Foreskin fibroblast (primary cell): ENCODE measurements around the gene SCO2.

- RRBS = 79% methylated on average over 5 of the region's 44 CpGs
These were observed 11.3 kb upstream of the PIM3 start for GRCh38 chr22:49948907-49949975.

- RRBS = 94% methylated on average over 3 of the region's 24 CpGs
These were observed 4.9 kb upstream of the PIM3 start for GRCh38 chr22:49955448-49956204.

- RRBS = no CpG with 5 or more reads among the region's 31 CpGs
These were observed 7.4 kb downstream of the PIM3 start for GRCh38 chr22:49967698-49968694.

GRCh38 chr22:49970965-49971814, 10.6 kb downstream of the PIM3 start:
- RRBS = no CpG with 5 or more reads among the region's 78 CpGs

DNA sequence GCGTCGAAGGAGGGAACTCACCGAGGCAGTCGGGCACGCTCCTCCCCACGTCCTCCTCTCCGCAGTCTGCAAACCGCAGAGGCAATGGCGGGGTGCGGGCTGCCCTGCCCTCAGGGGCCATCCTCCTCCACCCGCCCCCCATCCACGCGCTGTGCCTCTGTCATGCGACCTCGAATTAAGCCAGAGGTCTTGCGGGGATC, 12.5 kb downstream of the IL17REL start:
- RRBS = no CpG with 5 or more reads among the region's 16 CpGs

DNA sequence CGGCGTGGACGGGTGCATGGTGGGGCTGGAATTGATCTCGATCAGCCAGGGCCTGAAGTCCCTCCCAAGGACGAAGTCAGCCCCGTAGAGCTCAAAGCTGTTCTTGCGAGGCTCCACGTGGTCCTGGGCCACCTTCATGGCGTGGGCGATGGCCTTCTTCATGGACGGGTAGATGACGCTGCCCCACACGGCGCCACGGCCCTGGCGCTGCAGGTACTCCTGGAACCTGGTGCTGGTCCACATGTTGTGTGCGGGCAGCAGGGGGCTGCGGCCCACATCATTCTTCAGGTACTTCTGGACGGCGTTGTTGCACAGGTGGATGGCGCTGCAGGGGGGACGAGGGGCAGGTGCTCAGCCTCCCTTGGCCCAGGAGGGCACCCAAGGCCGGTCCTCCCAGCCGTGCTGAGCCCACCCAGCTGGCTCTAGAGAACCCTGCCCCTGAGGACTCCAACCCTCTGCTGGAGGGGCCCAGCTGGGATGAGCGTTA, 19.3 kb upstream of the IL17REL start:
- RRBS = no CpG with 5 or more reads among the region's 25 CpGs

- RRBS = no CpG with 5 or more reads among the region's 28 CpGs
These were observed 10.5 kb downstream of the MLC1 start for GRCh38 chr22:50074452-50075338.

- RRBS = 4% methylated on average over 35 of the region's 116 CpGs
These were observed 872 bp upstream of the PANX2 start for GRCh38 chr22:50169298-50170419.

DNA sequence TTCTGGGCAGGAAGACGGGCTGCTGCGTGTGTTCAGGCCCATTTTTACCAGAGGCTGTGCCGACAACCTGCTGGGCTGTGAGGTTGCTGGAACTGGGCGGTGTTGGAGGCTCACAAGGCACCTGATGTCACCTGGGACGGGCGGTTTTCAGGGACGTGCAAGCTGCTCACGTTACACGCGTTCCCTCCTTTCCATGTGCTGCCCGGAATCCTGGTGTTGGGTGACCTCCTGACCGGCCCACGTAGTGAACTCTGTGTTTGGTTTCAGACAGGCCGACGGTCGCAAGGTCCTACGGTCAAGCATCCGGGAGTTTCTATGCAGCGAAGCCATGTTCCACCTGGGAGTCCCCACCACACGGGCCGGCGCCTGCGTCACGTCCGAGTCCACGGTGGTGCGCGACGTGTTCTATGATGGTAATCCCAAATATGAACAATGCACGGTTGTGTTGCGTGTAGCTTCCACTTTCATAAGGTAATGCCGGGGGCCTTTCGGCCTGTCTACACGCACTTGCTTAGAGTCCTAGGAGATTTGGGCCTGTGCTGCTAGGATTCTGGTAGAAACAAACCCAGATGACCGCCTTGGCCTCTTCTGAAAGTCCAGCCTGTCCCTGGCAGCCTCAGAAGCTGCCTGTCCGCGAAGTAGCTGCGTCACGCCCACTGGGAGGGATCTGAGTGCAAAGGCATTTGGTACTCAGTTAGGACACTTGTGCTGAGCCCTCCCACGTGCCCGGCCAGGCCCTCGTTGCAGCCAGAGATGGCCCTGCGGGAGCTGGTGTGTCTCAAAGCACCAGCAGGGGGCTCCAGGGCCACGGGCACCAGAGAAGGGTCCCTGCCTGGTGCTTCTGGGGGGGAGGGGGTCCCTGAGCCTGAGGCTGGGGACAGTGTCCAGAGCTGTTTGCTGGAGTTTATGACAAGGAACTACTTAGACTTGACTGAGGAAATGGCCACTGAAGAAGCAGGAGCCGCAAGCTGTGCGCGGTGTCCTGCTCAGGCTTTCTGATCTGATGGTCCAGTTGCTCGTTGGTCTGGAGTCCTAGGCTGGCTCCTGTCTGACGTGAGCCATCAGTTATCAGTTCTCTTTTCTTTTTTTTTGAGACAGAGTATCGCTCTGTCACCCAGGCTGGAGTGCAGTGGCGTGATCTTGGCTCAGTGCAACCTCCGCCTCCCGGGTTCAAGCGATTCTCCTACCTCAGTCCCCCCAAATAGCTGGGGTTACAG, 5.6 kb downstream of the SELENOO start:
- RRBS = 91% methylated on average over 10 of the region's 54 CpGs

DNA sequence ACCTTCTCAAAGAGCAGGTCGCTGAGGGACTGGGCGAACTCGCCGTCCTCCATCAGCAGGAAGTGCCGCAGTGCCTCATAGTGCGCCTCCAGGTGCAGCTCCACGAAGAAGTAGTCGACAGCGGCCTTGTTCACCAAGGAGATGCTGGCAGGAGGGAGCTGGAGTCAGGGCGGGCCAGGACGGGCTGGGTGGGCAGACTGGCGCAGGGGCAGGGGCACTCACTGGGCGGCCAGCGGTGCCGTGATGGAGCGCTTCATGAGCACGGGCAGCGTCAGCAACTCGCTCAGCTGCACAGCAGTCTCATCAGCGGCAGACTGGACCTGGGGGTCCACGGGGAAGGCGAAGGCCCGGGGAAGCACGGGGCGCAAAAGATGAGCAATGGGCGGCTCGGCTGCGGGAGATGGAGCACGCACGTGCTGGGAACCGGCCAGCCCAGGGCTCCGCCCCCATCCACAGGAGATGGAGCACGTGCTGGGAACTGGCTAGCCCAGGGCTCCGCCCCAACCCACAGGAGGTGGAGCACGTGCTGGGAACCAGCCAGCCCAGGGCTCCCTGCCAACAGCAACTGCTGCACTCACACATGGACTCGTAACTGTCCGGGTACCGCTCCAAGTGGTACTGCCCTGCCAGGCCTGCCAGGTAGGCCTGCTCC, 18.4 kb downstream of the SELENOO start:
- RRBS = 42% methylated on average over 7 of the region's 38 CpGs

- RRBS = no CpG with 5 or more reads among the region's 39 CpGs
These were observed 660 bp downstream of the HDAC10 start for GRCh38 chr22:50250190-50251019.

DNA sequence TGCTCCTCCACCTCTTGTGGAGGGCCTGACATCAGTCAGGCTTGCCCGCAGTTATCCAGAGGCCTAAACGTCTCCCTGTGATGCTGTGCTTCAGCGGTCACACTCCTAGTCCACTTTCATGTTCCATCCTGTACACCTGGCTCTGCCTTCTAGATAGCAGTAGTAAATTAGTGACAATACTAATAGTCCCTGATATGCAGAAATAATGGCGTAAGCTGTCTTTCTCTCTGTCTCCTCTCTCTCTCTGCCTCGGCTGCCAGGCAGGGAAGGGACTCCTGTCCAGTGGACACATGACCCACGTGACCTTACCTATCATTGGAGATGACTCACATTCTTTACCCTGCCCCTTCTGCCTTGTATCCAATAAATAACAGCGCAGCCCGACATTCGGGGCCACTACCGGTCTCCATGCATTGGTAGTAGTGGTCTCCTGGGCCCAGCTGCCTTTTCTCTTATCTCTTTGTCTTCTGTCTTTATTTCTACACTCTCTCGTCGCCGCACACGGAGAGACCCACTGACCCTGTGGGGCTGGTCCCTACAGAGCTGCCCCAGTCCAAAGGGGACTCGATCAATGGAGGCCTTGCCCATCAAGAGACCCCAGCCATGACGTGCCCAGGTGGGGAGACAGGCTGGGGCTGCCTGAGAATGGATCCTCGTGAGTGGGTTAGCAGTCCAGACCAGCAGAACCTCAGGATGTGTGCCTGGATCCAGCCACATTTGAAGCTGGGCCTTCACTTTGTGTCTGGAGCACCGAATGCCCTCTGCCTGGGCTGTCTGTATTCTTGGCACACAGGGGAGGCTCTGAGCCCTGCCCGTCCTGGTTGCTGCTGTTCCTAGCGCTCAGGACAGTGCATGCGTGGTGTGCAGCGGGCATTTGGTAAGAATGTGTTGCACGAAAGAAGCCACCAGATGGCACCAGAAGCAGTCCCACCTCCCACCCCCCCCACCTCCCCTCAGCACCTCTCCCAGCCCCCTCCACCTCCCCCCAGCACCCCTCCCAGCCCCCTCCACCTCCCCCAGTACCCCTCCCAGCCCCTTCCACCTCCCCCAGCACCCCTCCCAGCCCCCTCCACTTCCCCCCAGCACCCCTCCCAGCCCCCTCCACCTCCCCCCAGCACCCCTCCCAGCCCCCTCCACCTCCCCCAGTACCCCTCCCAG, 3.9 kb upstream of the MAPK11 start:
- RRBS = no CpG with 5 or more reads among the region's 23 CpGs

DNA sequence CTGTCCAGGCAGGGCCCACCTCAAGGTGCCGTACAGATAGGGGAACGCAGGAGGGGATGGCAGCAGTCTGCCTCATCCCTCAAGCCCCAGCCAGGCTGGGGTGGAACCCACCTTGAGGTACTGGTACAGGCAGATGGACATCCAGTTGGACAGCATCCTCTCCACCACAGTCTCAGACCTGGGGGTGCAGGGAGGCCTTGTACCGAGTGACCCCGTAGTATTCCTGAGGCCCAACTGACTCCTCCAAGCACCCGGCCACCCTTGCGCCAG, 9.6 kb upstream of the MAPK11 start:
- RRBS = no CpG with 5 or more reads among the region's 6 CpGs

GRCh38 chr22:50299073-50300134, 8.0 kb downstream of the PLXNB2 start:
- RRBS = 8% methylated on average over 60 of the region's 99 CpGs

DNA sequence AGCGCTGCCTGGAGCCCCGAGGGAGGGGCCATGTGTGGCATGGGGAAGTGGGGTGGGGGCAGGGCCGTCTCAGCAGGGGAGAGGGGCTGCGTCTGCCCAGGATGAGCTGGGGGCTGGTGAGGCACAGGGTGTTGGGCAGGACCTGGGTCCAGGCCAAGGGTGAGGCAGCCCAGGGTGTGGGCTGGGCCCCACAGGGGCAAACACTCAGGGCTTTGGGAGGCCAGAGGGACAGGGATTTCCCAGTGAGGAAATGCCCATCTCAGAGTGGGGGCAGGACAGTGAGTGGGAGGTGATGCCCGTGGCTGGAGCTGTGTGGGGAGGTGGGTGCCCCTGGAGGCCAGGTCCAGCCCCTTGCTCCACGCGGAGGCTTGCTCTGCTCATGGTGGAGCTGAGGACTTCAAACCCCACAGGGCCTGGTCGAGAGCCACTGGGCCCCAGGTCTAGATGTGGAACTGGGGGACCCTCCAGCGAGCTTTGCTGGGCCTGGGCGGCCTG, 5.3 kb downstream of the PLXNB2 start:
- RRBS = no CpG with 5 or more reads among the region's 10 CpGs

DNA sequence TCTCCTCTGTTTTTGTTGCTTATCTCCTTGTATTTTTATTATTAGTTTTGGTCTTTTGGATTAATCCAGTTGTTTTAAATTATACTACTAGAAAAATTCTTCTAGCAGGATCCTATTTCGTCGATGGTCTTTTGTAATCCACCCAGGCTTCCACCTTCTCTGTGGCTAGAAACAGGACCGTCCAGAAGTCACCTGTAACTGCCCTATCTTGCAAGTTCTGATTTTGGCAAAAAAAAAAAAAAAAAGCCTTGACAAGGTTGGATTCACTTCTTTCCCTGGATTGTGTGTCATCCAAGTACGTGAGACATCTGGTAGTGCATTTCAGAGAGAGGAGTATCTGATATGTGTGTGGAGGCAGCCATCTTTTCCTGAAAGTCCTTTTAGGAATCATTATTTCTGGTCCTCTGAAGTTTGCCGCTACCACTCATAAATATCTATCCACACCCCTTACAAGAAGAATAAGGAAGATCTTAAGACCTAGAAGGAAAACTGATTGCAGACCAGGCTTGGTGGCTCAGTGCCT, 48.7 kb downstream of the PPP6R2 start:
- RRBS = no CpG with 5 or more reads among the region's 5 CpGs

GRCh38 chr22:50446714-50447741, 27.8 kb downstream of the SBF1 start:
- RRBS = 69% methylated on average over 7 of the region's 57 CpGs

DNA sequence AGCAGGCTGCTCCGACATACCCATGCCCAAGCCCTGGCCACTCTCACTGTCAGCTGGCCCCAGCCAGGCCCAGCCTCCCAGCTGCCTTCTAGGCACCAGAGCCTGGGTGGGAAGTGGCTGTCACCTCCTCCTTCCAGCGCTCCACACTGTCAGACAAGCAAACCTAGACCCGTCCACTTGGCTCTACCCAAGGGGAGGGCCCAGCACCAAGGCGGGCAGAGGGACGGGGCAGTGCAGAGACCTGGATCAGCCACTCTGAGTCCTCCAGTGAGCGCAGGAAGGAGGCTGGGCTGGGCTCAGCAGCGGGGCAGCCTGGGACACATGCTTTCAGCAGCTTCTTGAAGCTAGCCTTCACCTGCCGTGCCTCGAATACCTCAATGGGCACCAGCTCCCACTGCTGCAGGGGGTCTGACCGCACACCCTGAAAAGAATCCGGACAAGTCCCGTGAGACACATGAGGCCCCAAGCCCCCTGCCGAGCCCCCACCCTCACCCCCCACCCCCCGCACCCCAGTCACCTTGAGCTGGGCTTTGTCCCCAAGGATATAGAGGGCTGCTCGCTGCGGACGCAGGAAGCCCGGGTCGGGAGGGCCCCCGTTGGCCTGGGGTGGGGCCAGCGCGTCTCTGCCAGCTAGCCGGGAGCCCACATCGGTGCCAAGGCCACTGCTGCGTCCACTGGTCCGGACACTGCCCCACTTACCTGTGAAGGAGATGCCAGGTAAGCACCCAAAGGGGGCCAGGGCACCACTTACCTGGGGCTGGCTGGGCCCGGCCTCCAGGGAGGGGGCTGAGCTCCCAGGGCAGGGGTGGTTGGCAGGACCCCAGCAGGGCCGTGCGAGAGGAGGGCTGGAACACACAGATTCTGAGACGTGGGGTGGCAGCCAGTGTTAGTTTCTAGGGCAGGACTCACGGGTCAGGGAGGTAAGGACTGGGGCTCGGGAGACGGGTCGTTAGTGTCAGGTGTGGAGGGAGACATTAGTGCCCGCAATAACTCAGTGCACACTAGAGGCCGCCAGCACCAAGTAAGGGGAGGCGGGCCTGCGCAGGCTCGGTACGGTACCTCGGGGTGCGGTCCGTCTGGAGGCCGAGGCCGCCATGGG, 18.5 kb downstream of the SBF1 start:
- RRBS = 93% methylated on average over 9 of the region's 45 CpGs

GRCh38 chr22:50524685-50525403, 554 bp downstream of the SCO2 start:
- RRBS = 3% methylated on average over 27 of the region's 46 CpGs

- RRBS = 2% methylated on average over 37 of the region's 67 CpGs
These were observed at the start of gene SCO2 for GRCh38 chr22:50525404-50525913. Gene SCO2, minus strand, starts transcription at chr22:50525598.